ENCODE results near the genes PTPN2 and SEH1L.

- RRBS = no CpG with 5 or more reads among the region's 72 CpGs
These were observed at the start of gene PTPN2 for GRCh38 chr18:12884146-12884927. Gene PTPN2, minus strand, starts transcription at chr18:12884237.

DNA sequence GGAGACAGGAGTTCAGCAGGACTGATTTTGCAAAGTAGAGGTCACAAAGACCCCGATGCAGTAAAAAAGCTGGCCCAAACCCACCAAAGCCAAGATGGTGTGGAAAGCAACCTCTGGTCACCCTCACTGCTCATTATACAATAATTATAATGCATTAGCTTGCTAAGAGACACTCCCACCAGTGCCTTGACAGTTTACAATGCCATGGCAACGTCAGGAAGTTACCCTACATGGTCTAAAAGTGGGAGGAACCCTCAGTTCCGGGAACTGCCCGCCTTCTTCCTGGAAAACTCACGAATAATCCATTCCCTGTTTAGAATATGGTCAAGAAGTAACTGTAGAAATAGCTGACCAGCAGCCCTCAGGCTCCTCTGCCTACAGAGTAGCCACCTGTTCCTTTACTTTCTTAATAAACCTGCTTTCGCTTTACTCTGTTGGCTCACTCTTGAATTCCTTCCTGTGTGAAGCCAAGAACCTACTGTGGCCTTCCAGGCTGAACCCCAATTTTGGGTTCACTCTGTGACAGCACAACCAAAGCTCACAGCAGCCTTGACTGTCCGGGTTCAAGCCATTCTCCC is 19.9 kb upstream of the PTPN2 start:
- RRBS = no CpG with 5 or more reads among the region's 7 CpGs

- RRBS = 9% methylated on average over 26 of the region's 61 CpGs
These were observed 27.0 kb upstream of the PTPN2 start for GRCh38 chr18:12910798-12911668.

GRCh38 chr18:12947798-12948989 is at the start of gene SEH1L:
Gene SEH1L, plus strand, starts transcription at chr18:12948011.
- RRBS = 1% methylated on average over 11 of the region's 112 CpGs

DNA sequence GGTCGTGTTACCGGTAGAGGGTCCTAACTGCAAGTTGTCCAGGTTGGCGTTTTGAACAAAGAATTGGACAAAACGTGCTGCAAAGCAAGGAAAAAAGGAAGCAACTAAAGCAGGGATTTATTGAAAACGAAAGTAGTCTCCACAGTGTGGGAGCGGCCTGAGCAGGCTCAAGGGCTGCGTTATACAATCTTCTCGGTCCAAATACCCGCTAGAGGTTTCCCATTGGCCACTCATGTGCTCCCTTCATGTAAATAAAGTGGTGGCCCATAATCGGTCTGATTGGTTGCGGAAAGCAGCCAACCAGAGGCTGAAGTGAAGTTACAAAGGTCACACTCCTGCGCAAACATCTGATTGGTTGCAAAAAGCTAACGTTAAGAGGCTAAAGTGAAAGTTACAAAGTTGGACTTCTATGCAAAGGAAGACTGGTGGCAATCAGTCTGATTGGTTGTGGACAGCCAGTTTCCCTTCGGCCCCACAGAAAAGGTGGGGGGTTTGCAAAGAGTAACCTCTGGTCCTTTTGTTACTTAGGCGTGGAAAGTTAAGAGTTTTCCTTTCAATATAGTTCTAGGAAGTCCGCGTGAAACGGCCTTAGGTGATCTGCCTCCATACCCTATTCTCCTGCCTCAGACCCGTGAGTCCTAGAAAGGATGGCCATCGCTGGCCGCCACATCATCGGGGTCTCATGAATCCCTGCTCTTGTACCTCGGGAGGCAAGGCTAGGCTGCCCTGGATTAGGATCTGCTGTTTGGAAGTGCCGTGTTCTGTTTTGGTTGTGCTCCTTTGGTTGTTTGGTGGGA is 80.5 kb upstream of the LDLRAD4 start:
- RRBS = no CpG with 5 or more reads among the region's 24 CpGs

GRCh38 chr18:13185581-13186113 is 32.9 kb upstream of the LDLRAD4 start:
- RRBS = no CpG with 5 or more reads among the region's 7 CpGs

GRCh38 chr18:13217075-13217418 is 1.5 kb upstream of the LDLRAD4 start:
- RRBS = 1% methylated on average over 22 of the region's 47 CpGs

GRCh38 chr18:13221949-13222415 is 3.4 kb downstream of the LDLRAD4 start:
- RRBS = 14% methylated on average over 1 of the region's 7 CpGs

DNA sequence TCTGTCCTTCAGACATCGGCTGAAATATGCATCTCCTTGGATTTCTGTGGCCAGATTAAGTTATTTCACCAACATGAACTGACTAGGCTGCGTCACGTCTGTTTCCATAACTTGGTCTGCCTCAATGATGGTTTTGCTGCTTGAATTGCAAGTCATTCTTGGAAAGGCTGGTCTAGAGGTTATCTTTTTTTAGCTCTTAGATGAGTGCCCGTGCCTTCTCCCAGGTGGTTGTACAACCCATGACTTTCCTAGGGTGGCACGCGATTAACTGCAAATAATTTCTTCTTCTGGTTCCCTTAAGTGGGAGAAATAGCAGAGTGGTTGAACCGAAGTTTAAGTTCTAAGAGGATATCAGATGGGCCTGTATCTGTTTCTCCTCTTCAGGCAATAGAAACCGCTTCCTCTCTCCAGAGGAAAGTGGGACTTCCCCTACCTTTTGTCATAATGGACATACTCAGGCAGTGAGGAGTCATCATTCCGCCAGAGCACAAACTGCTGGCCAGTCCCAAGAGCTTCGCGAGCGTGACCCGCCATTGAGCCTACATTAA is 158.7 kb downstream of the LDLRAD4 start:
- RRBS = no CpG with 5 or more reads among the region's 13 CpGs

- RRBS = no CpG with 5 or more reads among the region's 10 CpGs
These were observed 181.5 kb downstream of the LDLRAD4 start for GRCh38 chr18:13399973-13400474.

GRCh38 chr18:13501244-13501710 is 225.1 kb downstream of the FAM210A start:
- RRBS = no CpG with 5 or more reads among the region's 9 CpGs

- RRBS = no CpG with 5 or more reads among the region's 5 CpGs
These were observed 147.9 kb downstream of the FAM210A start for GRCh38 chr18:13578467-13578819.

DNA sequence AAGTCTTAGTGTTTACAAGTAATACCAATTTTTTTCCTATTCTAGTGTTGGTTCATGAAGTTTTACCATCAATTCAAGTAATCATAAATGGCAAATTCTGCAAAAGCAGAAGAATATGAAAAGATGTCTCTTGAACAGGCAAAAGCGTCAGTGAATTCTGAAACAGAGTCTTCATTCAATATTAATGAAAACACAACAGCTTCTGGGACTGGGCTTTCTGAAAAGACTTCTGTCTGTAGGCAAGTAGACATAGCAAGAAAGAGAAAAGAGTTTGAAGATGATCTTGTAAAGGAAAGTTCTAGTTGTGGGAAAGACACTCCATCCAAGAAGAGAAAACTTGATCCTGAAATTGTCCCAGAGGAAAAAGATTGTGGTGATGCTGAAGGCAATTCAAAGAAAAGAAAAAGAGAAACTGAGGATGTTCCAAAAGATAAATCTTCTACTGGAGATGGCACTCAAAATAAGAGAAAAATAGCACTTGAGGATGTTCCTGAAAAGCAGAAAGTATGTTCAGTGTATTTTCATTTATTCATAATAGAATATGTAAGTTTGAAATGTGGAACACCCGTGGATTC is 5.0 kb downstream of the RNMT start:
- RRBS = no CpG with 5 or more reads among the region's 2 CpGs

- RRBS = no CpG with 5 or more reads among the region's 4 CpGs
These were observed 34.7 kb downstream of the RNMT start for GRCh38 chr18:13760990-13761798.

DNA sequence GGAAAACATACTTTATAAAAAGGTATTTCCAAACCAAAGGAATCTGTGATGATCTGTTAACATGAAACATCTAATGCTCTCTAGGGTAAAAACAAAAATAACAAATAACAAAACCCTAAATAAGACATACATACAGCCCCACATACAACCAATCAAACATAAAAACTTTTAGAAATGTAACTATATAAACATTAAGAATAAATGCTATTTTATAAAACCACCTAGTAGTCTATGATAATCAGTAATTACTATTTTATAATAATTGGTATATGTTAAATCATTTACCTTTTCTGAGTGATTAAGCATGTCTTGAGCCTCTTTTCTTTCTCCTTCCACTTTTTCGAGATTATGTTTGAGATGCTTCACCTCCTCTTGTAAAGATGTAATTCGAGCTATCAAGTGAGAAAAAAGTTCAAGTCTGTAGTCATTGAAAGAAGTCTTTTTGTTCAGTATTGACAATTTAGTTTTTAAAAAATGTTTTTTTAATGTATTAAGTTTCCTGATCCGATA is 119.0 kb downstream of the ROCK1 start:
- RRBS = no CpG with 5 or more reads among the region's 3 CpGs

GRCh38 chr18:21016819-21017245 is 94.8 kb downstream of the ROCK1 start:
- RRBS = no CpG with 5 or more reads among the region's 3 CpGs

GRCh38 chr18:21602188-21602601 is 1.7 kb upstream of the ESCO1 start:
- RRBS = no CpG with 5 or more reads among the region's 12 CpGs

DNA sequence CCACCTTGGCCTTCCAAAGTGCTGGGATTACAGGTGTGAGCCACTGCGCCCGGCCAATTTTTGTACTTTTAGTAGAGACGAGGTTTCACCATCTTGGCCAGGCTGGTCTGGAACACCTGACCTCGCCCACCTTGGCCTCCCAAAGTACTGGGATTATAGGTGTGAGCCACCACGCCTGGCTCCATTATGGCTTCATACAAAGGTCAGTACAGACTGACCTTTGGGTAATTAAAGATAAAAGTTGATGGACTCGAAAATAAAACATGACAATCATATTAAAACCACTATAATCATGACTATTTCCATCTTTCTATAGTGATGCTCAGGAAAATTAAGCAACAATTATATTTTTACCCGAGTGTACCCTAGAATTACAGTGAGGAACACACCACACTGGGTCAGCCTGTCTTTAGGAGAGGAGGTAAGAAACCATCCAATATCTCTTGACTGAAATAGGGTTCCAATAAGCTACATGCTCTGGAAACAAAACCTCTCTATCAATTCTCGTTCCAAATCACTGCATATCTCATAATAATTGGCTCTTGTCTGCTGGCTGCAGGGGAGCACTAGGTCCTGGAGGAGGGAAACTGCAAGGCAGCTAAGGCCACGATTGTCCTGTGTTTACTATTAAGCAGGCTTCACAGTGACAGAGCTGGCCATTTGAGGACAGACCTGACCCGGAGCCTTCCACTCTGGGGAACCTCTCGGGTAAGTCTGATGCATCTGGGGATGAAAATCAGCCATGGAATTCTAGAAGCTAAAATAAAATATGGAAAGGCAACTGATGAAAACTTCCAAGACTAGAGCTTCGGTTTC is 23.8 kb downstream of the SNRPD1 start:
- RRBS = no CpG with 5 or more reads among the region's 12 CpGs

- RRBS = no CpG with 5 or more reads among the region's 3 CpGs
These were observed 31.7 kb downstream of the ABHD3 start for GRCh38 chr18:21672763-21673321.